Measurements from ENCODE around the genes PLEKHA7, PIK3C2A, MISFA and MRGPRX1.

DNA sequence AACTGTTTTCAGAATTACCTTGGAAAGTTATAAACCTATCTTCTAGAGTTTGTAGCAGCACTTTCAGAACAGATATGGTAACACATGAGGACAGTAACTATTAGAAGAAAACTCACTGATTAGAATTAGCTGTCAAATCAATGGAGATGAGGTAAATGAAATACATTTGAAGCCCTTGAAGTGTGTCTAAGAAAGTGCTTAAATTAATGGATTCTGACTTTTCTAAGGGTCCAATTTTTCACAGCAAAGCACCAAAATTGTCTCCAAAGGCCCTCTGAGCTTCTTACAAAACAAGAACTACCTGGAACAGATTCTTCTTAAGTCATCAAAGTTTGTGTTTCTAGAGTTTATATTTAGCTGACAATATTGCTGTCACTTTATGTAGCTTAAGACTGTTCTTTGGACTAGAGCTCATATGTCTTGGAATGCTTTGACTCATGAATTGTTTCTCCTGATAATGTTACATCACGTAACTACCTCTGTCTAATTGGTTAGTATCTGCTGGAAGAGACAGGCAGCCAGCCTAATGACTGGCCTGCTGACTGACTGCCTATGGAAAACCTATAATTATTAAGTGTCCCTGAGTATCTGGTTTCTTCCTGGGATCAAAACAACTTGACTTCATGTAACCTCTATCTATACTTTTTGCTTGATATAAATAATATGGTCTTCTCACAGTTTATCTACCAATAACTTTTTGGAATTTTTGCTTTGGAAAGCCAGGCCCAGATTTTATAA, 9.5 kb downstream of the SOX6 start:
- PRO-cap, 8 experiments, result no peak in any of the 8 experiments

- PRO-cap, 8 experiments, result no peak in any of the 8 experiments
Observed at GRCh38 chr11:16612066-16612434, 126.4 kb upstream of the C11orf58 start.

GRCh38 chr11:16791311-16792395, 53.2 kb downstream of the C11orf58 start:
- PRO-cap, 8 experiments, result no peak in any of the 8 experiments

DNA sequence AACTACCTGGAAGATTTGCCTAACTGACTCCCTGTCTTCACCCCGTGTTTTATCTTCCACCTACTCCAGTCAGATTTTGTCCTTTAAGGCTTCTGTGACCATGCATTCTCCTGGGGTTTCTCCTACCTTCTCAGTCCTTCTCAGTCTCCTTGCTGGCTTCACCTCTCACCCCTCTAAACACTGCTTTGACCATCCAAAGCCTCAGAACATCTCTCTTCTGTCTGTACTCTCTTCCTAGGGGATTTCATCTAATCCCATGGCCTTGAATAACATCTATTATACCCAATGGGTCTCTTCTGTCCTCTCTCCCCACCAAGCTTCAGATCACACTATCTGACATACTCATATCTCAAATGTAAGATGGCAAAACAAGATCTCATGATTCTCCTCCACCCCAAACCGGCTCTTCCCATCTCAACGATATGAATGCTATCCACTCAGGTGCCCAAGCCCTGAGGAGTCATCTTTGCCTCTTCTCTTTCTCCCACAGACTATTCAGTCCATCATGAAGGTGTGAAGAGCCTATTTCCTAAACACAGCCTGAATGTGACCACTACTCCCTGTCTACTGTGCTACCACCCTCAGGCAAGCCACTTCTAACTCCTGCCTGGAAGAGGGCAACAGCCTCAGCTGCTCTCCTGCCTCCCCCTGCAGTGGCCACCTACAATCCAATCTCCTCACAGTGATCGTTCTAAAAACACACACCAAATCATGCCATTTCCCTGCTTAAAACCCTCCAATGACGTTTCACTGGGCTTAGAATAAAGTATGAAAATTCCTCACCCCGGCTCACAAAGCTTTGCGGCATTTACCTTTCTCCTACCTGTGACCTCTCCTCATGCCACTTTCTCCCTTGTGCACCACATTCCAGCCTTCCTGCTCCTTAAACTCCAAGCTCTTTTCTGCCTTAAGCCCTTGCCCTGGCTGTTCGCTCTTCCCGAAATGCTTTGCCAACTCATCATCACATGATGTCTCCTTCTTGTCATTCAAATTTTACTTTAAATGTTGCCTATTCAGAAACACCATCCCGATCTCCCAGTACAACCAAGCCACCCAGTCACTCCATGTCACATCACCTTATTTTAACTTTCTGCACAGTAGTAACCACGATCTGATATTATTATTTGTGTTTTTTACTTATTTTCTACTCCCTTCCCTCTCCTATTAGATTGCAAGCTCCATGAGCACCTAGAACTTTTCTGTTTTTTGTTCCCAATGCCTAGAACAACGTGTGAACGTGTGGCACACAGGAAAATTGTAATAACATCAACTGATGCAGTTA, 2.3 kb downstream of the PLEKHA7 start:
- PRO-cap, 8 experiments, result no peak in any of the 8 experiments

- PRO-cap, 8 experiments, result peak in 2 of 8 experiments; most common minus-strand start chr11:17014401 (in 2)
Observed at GRCh38 chr11:17013585-17014471, at the start of gene PLEKHA7. PLEKHA7 (minus strand) TSS chr11:17014414.

- PRO-cap, 8 experiments, result no peak in any of the 8 experiments
Observed at GRCh38 chr11:17015698-17016108, 1.5 kb upstream of the PLEKHA7 start.

DNA sequence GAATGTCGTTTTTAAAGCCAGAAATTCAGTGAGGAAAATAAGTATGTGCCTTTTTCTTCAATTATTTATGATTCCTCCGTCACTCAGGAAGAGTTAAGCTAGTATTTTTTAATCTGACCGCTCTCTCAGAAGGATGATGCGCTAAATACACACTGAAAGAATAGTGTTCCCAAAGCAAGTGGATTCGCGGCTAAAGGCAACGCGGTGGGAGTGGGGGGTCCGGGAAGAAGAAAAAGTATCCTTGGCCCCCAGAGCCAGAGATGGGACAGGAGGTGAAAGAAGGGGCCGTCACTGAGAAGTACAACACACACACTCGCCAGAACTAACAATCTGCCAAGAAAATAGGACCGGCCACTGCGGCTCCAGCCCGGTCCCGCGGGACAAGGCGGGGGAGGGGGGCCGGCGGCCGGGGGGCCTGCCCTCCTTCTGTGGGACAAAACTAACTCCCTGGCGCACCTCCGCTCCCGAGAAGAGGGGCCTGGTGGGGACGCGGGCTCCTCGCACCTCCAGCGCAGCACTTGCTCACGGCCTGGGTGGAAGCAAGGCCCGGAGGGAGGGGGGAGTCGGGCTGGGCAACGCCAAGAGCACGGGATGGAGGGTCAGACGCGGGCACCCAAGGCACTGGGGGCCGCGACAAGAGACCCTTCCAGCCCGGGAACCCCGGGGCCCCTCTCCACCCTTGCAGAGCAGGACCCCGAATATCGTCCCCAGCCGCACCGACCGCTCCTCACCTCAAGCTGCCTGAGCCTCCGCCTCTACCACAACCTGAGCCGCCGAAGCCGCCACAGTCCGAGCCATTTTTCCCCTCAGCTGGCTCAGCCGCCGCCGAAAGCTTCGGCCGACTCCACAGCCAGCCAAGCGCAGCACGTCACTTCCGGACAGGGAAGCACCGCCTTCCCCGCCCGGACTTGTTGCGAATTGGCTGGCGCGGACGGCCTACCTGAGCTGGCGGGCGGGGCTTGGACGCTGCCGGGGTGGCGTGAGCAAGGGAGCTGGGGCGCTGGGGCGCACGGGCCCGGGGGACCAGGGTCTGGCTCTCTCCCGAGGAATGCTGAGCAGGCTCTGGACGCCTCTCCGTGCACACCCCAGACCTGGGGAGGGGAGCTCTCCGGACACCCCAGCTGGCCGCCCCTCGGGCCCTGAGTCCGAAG, at the start of gene PIK3C2A:
TSS of gene PIK3C2A (minus strand) at position 870 of the 1,151 bp plus-strand sequence.
- PRO-cap, 8 experiments, result peak in 8 of 8 experiments; most common plus-strand start position 966 of the sequence (in 8); most common minus-strand start position 870 of the sequence (in 8)

GRCh38 chr11:17208268-17209012, 654 bp upstream of the PIK3C2A start:
- PRO-cap, 8 experiments, result peak in 7 of 8 experiments; most common plus-strand start chr11:17208559 (in 3); most common minus-strand start chr11:17208435 (in 3)

DNA sequence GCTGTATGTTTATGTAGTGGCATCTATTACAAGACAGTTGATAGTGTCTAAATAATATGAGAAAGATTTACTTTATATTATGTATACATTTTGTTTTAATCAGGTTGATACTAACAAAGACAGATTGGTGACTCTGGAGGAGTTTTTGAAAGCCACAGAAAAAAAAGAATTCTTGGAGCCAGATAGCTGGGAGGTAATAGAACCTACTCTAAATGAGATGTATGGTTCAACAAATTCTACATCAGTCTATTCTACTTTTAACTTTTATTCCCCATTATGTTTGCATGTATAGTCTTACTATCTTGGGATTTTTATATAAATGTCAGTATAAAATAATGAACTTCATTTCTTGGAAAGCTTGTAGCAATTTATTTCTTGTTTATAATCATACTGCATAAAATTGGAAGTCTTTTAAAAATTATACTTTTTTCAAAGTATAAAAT, 36.3 kb upstream of the NCR3LG1 start:
- PRO-cap, 8 experiments, result no peak in any of the 8 experiments

- PRO-cap, 8 experiments, result no peak in any of the 8 experiments
Observed at GRCh38 chr11:17522572-17523541, 21.4 kb downstream of the USH1C start.

DNA sequence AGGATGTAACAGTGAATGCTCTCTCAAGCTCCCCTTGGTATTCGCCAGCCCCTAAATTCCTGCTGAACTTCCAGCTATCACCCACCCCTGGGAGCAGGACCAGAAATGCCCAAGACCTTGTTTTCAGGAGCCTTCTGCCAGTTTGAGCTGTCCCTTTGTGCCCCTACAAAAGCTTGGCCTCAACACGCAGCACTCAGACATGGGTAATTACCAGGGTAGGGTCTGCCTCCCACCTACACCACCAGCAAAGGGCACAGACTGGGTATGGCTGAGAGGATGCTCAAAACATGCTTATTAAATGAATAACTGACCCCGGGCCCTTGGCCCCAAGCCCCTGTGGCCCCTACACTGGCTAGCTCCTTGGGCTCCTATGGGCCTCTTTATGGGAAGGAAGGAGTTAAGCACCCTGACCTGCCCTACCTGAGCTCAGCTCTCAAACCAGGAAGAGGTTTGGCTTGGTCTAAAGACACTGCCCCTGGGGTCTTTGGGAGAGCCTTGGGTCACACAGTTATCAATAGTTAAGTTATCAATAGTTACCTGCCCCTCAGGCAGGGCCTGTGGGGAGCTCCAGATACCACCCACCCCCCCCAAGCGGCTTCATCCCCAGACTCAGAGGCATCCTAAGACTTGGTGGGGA, 1.3 kb downstream of the USH1C start:
- PRO-cap, 8 experiments, result no peak in any of the 8 experiments

DNA sequence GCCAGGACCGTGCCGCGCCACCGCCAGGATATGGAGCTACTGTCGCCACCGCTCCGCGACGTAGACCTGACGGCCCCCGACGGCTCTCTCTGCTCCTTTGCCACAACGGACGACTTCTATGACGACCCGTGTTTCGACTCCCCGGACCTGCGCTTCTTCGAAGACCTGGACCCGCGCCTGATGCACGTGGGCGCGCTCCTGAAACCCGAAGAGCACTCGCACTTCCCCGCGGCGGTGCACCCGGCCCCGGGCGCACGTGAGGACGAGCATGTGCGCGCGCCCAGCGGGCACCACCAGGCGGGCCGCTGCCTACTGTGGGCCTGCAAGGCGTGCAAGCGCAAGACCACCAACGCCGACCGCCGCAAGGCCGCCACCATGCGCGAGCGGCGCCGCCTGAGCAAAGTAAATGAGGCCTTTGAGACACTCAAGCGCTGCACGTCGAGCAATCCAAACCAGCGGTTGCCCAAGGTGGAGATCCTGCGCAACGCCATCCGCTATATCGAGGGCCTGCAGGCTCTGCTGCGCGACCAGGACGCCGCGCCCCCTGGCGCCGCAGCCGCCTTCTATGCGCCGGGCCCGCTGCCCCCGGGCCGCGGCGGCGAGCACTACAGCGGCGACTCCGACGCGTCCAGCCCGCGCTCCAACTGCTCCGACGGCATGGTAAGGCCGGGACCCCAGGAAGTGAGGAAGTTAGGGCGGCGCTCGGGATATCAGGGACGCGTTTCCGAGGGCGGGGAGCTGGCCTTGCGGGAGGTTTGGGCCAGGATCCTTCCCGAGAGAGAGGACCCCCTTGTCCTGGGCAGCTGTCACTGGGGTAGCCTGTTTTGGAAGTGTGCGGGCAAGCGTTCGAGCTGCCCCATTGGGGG, 615 bp downstream of the MYOD1 start:
- PRO-cap, 8 experiments, result no peak in any of the 8 experiments

DNA sequence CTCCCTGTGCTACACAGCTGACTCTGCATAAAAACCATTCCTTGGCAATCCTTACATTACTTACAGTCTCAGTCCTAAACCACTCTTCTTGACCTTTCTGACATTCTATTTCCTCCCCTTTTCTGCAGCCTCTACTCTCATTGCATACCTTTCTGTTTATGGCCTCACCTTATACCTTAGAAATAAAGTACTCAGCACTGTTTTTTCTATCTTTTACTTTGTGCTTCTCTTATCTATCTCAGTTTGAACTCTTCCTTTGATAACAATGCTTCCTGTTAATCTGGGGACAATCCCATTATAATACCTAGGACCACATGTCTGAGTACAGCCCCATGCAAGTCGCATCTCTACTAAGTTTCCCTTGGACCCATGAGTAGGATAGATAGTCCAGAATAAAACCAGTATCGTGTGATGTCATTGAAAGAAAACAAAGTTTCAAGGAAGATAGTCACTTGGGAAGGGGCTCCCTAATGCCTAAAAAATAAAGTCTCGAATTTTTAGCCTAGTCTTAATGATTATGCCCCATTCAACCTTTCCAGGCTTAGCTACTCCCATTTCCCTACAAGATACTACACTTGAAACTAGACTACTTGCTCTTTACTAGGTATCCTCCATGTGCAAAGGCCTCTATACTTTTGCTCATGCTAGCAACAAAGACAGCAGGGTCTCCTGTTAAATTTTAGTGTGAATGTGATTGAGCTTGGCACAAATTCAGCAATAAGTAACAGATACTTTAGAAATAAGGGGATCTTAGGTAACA, 7.2 kb upstream of the SERGEF start:
- PRO-cap, 8 experiments, result no peak in any of the 8 experiments

DNA sequence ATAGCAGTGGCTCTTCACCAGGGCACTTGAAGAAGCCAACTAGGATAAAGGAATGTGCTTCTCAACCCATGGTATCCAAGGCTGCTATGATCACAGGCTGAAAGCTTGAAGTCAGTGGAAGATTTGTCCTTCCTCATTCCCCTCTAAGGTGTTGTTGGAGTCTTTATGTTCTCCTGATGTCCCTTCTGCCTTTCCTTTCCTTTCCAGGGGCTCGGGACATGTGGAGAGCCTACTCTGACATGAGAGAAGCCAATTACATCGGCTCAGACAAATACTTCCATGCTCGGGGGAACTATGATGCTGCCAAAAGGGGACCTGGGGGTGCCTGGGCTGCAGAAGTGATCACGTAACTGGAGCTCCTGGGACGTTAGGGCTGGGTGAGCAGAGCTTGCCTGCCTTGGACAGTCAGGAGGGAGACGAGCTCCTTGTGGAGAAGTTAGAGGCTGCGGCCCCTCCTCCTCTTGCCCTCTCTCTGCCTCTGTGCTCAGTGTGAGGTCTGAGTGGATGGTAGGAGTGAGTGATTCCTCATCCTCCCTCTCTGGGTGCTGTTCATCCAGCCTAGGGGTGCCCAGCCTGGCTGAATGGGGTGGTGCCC, 3.0 kb downstream of the SAA1 start:
- PRO-cap, 8 experiments, result no peak in any of the 8 experiments

DNA sequence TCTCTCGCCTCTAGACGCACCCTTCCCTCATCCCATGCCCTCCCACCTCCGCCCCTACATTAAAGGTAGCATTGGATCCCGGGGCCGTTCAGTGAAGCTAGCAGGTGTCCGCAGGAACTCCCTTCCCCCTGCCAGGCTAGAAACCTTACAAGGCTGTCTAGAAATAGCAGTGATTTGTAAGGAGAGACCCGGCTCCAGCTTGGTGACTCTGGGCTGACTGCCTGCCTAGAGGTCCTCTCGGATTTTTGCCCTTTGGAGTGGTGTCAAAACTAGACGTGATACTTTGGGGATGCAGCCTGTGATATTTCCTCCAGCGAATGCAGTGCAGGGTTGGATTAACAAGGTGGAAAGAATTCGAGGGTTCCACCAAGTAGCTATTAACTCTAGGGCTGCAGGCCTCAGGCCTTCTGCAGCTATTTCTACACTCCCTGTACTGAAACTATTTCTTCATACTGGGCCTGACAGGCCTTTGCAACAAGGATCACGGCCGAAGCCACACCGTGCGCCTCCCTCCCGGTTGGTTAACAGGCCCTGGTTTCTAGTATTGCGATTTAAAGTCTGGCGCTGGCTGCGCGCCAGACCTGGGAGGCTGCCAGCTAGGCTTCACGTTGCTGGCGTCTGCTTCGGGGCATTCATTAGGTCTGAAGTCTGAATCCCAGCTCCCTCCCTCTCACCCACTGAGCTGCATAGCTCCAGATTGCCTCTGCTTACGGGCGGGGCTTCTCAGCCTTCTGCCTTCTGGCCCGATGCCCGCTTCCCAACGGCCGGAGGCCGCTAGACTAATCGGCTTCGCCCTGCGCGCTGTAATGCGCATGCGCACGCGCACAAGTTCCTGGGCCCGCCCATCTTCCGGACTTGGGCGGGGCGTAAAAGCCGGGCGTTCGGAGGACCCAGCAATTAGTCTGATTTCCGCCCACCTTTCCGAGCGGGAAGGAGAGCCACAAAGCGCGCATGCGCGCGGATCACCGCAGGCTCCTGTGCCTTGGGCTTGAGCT, 1.3 kb downstream of the LDHA start:
- PRO-cap, 8 experiments, result peak in 8 of 8 experiments; most common plus-strand start position 276 of the sequence (in 3); most common minus-strand start position 781 of the sequence (in 8)

DNA sequence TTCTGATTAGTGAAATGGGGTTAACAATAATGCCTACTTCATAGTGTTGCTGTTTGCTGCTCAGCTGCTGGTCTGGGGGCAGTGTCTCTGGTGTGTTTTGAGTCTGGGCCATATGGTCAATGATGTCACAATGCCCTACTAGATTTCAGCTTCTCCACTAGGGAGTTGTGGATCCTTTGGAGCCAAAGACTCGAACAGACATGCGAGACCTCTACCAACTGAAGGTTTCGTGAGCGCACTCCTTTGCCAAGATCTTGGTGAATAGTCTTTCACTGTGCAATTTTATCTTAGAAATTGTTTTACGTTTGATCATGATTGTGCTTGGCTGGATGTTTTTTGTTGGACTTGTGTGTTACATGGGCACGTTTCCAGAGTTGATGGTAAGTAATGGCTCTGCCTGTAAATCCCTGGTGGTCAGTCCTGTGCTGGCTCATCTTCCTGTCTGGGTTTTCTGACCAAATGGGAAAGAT, at the start of gene MISFA:
TSS of gene MISFA (plus strand) at position 172 of the 470 bp plus-strand sequence.
- PRO-cap, 8 experiments, result no peak in any of the 8 experiments

GRCh38 chr11:18672146-18672579, 26.4 kb upstream of the TMEM86A start:
- PRO-cap, 8 experiments, result peak in 5 of 8 experiments; most common plus-strand start chr11:18672454 (in 4)

DNA sequence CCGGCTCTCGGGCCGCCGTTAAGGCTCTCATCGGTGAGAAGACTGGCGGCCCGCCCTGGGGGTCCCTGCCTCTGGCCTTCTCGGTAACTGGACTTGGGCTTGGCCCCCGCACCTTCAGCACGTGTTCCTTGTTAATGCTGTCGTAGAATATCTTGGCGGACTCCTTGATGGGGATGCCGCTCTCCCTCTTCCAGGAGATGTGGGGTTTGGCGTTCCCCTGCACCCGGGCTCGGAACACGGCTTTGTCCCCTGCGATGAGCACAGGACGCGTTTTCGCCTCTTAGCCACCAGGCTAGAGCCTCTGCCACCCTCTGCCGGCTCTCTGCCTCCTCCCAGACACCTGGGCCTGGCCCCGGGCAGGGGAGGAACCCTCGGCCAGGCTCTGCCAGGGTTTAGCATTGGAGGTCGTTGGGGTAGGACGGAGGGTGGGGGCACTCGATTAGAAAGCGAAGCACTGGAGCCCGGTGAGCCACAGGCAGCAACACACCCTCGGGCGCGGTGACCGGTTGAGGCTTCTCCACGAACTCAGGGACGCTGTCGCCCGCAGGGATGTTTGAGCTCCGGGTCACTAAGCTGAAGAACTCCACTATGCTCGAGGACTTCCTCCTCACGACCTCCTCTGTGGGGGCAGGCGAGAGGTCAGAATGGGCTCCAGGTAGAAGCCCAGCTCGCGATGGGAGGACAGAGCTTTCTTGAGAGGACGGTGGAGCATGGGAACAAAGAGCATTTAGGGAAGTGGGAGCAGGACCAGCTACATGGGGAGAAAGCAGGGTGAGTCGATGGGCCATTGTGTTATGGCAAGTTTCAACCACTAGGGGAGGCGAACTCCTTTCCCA, 4.3 kb downstream of the IGSF22 start:
- PRO-cap, 8 experiments, result no peak in any of the 8 experiments

DNA sequence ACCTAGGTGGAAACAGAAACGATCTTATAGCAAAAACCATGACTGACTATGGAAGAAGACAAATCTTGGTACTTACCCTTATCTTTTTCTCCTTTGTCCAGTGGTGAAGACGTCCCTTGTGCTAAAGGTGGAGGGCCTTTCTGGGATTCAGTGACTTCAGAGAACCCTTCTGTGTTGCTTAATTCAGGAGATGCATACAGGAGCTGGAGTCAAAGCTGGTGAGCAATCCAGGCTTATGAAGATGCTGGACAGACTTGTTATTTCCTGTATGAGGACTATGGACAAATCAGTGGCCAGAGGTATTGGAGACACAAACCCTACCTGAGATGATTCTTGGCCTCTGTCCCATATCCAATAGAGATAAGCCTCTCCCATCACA, at the start of gene MRGPRX1:
TSS of gene MRGPRX1 (minus strand) at position 211 of the 379 bp plus-strand sequence.
- PRO-cap, 8 experiments, result no peak in any of the 8 experiments

DNA sequence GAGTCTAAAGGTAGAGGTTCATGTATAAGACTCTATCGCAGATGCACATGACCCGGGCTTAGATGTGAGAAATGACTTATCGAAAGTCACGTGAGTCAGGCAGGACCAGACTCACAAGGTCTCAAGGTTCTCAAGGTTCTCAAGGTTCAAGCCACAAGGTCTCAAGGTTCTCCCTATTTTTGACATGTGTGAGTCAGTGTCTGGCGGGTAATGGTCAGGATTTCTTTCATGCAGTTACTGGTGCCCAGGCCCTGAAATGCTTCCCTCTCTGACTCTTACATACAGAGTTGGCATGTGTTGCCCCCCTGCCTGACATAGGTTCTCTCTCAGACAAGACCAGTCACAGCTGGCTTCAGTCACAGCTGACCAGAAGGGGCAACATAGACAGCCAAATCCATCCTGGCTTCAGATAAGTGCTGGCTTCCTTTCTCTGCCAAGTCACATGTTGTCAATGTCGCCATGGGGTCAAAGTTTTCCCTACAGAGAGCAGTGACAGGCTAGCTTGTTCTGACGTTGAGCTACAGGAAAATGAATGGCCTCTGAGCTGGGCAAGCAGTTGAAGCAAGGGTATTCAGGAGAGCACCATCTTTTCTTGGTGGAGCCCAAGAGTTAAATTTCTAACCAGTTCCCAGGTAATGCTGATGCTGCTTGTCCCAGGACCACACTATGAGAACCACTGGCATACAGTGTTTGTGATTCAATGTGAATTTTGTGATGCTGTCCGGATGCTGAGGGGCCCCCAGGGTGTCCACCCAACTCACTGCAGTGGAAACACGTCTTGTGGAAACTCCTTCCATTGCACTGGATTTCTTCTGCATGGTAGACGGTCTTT, 10.0 kb downstream of the CSRP3 start:
- PRO-cap, 8 experiments, result no peak in any of the 8 experiments